Placental pericyte (primary cell): ENCODE measurements around the gene CASTOR1.

GRCh38 chr22:30255696-30257047, 9.6 kb upstream of the LIF start:
- CAGE, long polyA plus RNA: no peak

DNA sequence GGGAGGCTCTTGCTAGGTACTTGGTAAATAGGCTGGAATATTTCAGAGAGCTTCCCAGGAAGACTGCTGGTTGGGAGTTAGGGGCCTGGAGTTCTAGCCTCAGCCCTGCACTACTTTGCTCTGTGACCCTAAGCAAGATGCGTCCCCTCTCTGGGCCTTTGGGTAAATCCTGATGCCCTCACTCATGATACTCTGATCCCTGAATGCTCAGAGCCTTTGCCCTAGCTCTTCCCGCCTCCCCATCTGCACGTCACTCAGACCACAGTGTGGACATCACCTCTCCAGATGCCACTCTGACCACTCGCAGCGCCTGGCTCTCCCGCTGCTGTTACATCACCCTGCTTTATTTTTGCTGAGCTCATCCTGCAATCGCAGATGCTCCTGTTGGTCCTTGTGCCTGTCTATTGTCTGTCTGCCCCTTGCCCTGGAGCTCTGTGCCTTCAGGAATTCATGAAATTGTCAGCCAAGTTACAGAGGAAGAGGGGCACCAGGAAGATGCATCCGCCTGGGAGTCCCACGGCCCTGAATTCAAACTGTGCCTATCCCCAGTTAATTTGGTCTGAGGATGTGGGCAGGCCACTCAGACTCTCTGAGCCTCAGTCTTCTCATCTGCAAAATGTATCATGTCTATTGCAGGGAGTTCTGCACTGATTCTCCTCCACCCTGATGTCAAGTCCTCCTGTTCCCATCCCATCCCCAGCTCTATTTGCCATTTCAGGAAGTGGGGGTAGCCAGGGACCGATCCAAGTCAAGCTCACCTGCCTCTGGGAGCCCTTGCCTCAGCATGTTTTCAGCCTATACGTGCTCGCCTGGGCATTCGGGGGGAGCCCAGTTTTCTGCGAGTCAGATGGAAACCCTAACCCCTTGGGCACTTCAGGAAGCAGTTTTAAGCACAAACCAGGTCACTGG, 5.4 kb downstream of the OSM start:
- CAGE, long polyA plus RNA: no peak

DNA sequence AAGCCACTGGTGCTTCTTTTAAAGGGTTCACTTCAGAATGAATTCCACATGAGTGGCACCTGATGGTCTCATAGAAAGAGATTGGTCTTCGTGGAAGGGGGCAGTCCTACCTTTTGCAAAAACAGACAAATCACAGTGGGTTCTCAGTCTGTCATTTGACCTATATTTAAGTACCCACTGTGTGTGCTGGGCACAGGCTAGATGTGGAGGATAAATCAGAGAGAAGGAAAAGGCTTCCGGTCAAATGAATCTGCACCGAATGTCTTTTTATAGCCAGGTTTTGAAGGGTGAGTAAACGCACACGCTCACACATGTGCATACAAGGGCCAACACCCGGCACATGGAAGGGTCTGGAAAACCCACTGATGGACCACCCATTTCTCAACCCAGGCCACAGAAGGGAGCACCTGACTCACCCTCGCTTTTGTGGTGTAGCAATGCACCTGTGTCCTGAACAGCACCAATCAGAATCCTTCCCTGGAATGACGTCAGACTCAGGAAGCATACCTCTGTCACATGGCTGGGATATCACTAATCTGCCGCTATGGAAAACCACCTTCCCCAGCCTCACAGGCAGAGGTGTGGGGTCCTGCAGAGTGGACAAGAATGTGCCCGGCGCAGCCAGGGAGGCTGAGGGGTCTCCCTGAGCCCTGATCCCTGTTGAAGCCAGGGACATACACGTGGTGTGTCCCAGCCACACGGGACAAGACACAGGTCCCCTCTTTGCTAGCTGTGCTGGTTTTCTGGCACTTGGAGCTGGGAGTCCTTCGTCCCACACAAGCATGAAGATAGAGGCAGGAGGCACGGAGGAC, 8.9 kb upstream of the OSM start:
- CAGE, long polyA plus RNA: no peak

DNA sequence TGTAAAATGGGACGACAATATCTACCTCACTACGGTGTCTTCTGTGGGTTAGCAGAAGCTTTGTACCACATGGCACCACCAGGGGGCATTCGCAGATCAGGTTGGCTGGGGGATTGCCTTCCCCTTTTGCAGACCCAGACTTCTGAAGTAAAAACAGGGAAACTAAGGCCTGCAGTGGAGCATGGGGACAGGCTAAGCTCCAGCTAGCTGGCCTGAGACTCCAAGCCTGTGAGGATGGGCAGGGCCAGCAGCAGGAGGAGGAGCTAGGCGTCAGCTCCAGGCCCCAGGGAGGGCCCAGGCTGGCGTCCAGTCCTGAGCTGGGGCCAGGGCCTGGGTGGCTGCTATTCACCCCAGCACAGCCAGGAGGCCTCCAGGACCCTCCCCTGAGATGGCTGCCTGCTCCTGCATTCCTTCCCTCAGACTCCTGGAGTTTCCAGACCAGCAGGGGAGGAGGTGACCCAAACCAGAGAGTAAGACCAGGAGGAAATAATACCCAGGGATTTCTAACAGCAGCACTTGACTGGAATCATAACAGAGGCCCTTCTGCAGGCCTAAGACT, 1.4 kb downstream of the CASTOR1 start:
- CAGE, long polyA plus RNA: no peak

- CAGE, long polyA plus RNA: no peak
Observed at GRCh38 chr22:30288940-30290203, at the start of gene CASTOR1. TSS of gene CASTOR1 (minus strand) at chr22:30289505.

- CAGE, long polyA plus RNA: no peak
Observed at GRCh38 chr22:30375287-30375717, 11.9 kb downstream of the RNF215 start.

- CAGE, long polyA plus RNA: no peak
Observed at GRCh38 chr22:30565980-30566548, 8.4 kb downstream of the GAL3ST1 start.

DNA sequence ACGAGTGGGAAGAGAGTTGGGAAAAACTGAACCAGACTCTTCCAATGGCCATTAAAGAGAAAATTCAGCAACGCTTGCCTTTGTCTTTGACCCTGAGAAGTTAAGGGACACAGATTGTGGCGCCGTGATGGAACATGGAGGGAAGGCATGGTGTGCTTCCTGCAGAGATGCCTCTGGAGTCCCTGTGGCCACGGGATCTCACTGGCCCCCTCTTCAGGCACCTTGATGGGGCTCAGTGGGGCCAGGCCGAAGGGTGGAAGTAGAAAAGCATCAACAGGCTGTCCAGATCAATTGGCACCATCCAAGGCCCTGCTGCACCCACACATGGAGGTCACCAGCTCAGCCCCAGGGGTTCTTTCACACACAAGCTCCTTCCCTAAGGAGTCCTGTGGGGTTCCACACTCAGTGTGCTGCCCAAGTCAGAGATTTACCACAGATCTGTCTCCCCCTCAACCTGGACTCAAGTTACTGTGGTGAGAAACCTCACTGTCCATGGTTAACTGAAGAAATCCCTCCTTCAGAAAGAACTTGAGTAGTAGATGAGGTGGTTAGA, 42.8 kb downstream of the MORC2 start:
- CAGE, long polyA plus RNA: no peak

DNA sequence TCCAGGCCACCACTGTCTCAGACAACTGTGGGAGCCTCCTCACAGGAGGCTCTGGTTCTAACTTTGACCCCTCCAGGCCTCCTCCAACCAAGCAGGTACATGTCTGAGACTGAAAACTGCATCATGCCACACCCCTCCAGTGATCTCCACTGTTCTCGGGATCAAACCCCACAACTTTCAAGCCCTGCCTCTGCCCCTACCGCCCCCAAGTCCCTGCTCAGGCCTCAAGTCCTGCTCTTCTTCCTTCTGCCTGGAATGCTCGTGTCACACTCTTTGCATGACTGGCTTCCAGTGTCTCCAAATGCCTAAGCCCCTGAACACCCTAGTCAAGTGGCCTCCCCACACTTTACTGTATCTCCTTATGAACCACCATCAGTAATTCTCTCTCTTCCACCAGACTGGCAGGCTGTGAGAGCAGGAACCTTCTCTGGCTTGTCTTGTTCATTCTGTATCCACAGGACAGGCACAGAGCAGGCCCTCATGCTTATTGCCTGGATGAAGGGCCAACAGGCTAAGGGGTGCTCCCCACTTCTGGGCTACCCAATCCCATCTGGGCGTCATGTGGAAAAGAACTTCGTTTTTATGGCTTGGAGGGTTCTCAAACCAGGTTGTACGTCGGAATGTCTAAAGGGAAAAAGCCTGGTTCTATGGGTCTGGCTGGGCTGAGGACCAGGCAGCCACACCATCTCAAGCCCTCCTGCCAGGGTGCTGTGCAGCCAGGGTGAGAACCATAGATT, 41.2 kb downstream of the MORC2 start:
- CAGE, long polyA plus RNA: no peak

GRCh38 chr22:30973264-30974171, 4.9 kb upstream of the MORC2 start:
- CAGE, long polyA plus RNA: no peak

GRCh38 chr22:30978065-30979077, 9.8 kb upstream of the MORC2 start:
- CAGE, long polyA plus RNA: no peak

DNA sequence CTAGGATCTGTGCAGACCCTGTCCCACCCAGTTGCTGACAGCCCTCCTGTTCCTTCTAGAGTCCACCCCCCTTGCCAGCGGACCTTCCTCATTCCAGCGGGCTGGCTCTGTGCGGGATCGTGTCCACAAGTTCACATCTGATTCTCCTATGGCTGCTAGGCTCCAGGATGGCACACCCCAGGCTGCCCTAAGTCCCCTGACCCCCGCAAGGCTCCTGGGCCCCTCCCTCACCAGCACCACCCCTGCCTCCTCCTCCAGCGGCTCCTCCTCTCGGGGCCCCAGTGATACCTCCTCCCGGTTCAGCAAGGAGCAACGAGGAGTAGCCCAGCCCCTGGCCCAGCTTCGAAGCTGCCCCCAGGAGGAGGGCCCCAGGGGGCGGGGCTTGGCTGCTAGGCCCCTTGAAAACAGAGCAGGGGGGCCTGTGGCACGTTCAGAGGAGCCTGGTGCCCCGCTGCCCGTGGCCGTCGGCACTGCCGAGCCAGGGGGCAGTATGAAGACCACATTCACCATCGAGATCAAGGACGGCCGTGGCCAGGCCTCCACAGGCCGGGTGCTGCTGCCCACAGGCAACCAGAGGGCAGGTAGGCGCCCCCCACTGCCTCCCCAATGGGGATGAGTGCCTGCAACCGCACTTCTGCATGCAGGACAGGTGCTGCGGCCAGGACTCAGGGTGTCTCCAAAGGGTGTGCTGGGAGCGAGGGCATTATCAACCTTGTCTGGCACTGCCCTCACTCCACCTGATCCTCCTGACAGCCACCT, 10.0 kb downstream of the SMTN start:
- CAGE, long polyA plus RNA: no peak

- CAGE, long polyA plus RNA: no peak
Observed at GRCh38 chr22:31093041-31093558, 12.0 kb downstream of the SMTN start.

DNA sequence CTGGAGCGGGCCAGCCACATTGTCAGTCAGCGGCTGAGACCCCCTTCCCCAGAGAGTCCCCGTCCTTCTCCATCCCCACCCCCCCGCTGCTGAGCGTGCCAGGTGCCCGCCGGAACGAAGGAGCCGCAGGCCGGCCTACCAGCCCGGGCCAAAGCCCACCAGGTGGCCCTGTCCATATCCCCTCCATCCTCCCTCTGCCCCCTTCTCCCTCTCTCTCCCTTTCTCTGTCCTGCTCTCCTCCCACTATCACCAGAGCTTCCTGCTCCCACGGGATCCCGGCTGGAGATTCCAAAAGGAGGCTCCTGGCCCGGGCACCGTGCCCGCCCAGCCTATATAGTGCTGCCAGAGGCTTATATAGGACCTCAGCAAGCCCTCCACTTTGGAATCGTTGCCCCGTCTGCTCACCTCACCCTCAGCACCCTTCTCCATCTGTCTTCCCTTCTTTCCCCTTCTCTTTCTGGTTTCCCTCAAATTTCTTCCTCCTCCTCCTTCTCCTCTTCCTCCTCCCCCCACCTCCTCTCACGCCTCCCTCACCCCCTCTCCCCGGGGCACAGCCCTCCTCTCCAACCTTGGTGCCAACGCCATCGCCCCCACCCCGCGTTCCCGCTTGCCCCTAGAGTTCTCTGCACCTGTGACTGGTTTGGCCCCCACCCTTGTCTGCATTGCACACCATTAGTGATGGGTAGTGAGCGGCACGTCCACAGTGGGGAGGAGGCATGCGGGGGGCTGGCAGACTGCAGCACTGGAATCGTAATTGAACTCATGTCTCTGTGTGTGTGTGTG, 7.2 kb downstream of the SELENOM start:
- CAGE, long polyA plus RNA: no peak

GRCh38 chr22:31126377-31127179, 3.8 kb downstream of the INPP5J start:
- CAGE, long polyA plus RNA: no peak

GRCh38 chr22:31140793-31141178, 478 bp upstream of the PLA2G3 start:
- CAGE, long polyA plus RNA: no peak

DNA sequence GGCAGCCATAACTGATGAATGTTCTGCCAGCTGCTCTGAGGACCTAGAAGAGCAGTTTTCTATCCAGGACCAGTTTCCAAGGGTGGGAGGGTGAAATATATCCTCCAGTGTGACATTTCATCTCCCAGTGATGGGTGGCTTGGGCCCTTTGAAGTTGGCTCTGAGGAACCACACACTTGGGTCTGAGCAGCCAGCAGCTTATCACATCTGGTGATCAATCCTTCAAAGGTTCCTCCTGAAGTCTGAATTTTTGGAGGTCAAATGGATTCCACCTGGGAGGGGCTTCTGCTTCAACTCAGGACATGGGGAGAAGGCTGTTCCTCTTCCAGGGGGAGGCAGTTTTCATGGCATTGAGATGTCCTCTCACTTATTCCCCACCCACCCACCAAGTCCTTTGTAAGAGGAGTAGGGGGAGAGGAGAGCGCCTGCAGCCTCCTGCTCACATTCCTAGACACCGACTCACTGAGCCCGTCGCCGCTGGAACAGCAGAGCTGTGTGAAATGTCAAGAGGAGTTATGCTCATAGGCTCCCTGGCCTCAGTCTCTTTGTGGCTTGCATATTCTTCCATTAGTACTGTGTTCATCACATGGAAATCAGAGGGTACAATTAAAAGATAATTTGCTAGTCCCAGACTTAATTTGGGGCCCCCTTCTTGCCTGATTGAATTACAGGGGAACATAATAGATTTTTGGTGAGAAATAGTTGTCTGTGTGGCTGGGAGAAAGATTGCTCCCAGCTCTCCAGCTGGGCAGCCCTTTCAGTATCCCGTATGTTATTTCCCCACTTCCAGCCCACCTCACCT, 31.8 kb downstream of the LIMK2 start:
- CAGE, long polyA plus RNA: no peak

GRCh38 chr22:31247721-31248825, 36.0 kb downstream of the LIMK2 start:
- CAGE, long polyA plus RNA: no peak

DNA sequence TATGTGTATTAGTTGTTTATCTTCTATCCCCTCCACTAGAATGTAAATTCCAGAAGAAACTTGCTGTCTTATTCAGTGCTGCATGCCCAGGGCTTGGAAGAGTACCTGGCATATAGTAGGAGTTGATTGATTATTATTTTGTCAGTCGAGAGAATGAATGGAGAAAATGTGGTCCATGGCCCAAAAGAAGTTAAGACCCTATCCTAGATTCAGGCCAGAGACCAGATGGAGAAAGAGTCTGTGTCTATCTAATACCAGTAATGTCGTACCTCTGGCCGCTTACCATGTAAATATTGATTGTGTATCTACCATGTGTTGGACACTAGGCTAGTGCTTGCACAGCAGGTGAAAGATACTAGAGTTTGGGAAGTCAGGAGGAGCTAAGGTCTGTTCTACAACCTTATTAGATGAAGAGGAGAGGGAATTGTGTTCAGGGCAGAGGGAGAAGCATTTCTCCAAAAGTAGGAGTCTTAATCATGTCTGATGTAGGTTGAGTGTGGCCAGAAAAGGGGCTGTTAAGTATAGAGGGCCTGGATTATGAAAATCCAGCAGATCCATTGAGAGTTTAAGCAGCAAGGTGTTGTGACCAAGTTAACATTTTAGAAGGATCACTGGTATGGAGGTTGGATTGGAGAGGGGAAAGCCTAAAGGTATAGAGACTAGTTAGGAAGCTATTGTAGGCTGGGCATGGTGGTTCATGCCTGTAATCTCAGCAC, 31.8 kb downstream of the PIK3IP1 start:
- CAGE, long polyA plus RNA: no peak

DNA sequence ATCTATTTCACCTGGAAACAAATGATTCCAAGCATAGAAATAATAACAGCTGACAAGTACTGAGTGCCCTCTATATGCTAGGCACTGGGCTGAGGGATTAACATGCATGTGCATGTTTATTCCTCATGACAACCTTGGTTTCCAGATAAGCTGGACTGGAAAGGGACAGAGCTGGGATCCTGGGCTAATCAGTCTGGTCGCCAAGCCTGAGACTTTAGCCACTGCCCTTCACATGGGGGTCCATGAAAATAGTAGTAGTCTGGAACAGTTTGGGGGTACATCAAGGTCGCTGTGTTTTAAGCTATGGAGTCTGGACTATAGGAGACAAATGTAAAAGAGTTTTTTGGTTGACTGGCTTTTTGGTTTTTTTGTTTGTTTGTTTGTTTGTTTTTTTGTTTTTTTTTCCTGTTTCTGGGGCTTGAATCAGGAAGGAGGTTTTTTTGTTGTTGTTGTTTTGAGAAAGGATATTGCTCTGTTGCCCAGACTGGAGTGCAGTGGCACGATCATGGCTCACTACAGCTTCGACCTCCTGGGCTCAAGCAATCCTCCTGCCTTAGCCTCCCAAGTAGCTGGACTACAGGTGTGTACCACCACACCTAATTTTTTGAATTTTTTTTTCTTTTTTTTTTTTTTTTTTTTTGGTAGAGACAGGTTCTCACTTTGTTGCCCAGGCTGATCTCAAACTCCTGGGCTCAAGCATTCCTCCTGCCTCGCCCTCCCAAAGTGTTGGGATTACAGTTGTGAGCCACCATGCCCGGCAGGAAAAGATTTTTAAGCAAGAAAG, 23.4 kb downstream of the PIK3IP1 start:
- CAGE, long polyA plus RNA: no peak